Right cardiac atrium (tissue), 1 donor: ENCODE measurements around the genes RNASEK, DLG4, TNK1, SPEM2 and SAT2.

DNA sequence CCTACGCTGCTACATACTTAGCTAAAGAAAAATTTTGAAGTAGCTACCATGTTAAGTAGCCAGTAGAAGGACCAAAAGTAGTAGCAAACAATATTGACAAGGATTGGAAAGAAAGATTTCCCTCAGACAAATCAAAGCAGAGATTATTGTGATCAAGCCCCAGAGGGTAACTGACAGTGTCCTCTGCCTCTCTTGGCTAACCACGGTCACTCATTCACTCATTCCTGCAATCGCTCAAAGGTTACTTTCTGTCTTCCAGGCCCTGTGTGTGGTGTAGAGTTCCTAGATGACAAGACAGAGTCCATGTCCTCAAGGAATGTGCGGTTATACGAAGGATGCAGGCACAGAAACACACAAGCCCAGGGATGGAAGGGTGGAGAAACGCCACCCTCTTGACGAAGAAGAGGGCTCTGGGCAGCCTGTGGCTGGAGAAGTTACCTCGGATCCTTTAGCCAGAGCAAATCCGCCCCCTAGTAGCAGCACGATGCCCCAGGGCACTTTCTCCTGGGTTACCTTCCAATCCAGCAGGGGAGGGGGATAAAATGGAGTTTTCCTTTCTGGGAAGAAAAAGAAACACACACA, 20.5 kb downstream of the SLC13A5 start:
- PRO-cap = no peak

DNA sequence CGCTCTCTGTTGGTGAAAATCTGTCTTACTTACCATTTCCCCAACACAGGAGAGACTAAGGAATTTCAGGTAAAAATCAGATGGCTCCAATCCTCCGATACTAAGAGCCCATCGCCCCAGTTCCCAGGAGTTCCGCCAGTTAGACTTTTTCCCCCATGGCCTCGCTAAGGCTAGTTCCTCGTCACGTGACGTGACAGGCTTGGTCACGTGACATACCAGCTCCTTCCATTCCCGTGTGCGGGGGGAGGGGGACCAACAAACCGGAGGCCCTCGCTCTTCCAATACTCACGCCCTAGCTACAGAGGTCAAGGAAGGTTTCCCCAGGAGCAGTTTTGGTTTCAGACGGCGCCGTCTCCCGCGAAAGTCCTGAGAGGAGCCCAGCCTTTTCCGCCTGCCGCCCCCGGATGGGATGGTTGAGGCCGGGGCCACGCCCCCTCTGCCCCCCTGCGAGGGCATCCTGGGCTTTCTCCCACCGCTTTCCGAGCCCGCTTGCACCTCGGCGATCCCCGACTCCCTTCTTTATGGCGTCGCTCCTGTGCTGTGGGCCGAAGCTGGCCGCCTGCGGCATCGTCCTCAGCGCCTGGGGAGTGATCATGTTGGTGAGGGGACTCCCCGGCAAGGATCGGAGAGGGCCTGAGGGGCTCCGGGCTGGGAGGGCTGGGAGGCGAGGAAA, at the start of gene RNASEK:
Gene RNASEK (plus strand): TSS at position 462 of the 673 bp plus-strand sequence.
- PRO-cap = bidirectional peak, plus-strand start at position 475 of the sequence, minus-strand start at position 172 of the sequence

- PRO-cap = no peak
These were observed 6.3 kb upstream of the SLC16A13 start for GRCh38 chr17:7029332-7030088.

DNA sequence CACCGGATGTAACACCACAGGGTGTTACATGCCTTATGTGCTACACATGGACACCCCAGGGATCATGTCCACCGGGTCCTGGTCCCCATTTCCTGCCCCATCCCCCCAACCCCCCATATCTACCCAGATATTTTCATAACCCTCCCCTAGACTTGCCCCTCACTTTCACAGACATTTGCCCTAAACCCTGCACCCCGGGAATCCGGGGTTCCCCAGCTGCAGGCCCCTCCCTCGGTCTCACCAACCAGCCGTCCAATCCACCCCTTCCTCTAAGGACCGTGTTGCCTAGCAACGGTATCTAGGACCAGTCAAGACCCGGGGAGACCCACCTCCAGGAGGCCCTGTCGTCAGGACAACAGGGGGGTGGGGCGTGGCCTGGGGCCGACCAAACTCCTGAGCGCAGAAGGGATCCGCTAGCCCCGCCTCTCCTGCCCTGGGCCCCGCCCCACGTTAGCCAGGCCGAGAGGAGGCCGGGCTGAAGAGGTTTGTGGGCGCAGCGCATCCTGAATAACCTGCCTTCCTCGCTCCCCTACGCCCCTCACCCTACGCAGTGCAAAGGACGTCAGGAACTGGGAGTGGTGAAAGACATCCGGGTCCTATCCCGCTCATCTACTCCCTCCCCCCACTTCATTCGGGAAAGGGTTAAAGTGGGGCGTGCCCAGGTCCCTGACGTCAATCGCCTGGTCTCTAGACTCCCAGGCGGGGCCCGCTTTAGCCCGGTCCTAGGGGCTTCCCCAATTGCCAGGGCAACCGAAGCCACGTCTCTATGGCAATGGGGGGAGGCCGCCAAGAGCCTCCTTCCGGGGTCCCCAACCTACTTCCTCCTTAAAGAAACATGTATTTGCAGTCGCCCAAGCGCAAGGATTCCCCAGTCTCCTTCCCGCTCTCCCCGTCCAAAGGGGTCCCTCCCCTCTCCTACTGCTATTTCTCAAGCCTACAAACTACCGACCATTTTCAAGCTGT, 12.5 kb downstream of the DLG4 start:
- PRO-cap = bidirectional peak, plus-strand start at position 453 of the sequence, minus-strand start at position 357 of the sequence; bidirectional peak, plus-strand start at position 698 of the sequence, minus-strand start at position 540 of the sequence

DNA sequence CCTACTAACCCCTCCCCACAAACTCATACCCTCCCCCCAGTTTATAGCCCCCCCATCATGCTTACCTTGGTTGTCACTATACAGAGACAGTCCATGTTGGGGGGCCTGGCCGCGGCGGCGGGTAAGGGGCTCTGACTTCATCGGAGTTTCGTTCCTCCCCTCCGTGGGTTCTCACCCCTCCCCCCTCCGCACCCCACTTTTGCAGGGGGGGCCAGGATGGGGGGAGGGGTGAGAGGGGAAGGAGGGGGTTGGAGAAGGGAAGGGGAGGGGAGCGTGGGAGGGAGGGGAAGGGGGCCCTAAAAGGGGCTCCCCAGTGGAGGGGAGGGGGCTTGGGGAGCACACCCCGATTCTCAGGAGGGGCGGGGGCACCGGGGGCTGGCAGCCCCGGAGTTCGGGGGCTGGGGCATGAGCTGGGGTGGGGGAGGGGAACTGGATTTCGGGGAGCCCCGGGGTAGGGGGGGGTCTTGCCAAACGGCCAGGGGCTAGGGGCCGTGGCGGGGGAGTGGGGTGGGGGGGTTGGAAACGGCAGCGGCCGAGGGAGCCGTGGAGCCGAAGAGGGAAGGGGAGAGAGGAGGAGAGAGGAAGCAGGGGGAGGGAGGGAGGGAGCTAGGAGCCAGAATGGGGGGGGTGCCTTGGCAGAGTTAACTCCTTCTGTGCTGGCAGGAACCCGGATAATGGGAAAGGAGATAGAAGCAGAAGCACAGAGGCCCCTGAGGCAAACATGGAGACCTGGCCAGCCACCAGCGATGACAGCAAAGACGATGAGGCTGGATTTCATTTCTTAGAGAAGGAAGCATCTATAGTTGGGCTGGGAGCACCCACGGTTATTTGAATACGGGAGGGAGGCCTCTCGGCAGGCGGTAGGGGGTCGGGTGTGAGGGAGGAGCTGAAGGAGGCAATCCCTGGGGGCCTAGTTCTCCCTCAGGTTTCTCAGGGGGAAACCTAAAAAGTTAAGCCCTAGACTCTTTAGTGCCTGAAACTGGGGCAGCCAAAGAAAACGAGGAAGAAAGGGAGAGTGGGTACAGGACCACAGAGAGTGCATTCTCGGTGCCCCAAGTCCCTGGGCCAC, at the start of gene DLG4:
Gene DLG4 (minus strand): TSS at position 575 of the 1,069 bp plus-strand sequence.
- PRO-cap = bidirectional peak, plus-strand start at position 662 of the sequence, minus-strand start at position 575 of the sequence

- PRO-cap = no peak
These were observed 1.2 kb upstream of the DVL2 start for GRCh38 chr17:7235241-7236127.

- PRO-cap = no peak
These were observed 2.0 kb upstream of the DVL2 start for GRCh38 chr17:7236128-7236828.

- PRO-cap = no peak
These were observed 6.9 kb downstream of the ACAP1 start for GRCh38 chr17:7343247-7343621.

- PRO-cap = bidirectional peak, plus-strand start at chr17:7381091, minus-strand start at chr17:7380985
These were observed at the start of gene TNK1 for GRCh38 chr17:7380722-7381823. TNK1 (plus strand) TSS chr17:7381089.

DNA sequence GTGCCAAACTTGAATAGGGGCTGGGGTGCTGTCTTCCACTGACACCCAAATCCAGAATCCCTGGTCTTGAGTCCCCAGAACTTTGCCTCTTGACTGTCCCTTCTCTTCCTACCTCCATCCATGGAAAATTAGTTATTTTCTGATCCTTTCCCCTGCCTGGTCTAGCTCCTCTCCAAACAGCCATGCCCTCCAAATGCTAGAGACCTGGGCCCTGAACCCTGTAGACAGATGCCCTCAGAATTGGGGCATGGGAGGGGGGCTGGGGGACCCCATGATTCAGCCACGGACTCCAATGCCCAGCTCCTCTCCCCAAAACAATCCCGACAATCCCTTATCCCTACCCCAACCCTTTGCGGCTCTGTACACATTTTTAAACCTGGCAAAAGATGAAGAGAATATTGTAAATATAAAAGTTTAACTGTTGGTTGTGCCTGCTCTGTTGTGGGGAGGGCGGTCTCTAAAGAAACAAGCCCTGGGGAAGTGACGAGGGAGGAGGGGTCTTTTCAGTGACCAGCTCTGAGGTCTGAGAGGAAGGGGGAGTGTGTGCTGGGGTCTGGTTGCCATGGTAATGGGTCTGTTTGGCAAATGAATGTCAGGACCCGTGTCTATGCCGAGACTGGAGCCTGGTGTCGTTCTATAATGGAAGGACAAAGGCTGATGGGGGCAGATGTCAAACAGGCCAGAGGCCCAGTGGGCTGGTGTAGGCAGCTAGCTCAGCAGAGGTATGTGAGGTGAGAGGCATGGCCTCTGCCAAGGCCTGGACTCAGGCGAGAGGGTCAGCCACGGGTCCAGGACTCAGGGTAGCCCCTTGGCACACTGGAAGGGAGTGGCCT, 470 bp upstream of the SPEM1 start:
- PRO-cap = no peak

DNA sequence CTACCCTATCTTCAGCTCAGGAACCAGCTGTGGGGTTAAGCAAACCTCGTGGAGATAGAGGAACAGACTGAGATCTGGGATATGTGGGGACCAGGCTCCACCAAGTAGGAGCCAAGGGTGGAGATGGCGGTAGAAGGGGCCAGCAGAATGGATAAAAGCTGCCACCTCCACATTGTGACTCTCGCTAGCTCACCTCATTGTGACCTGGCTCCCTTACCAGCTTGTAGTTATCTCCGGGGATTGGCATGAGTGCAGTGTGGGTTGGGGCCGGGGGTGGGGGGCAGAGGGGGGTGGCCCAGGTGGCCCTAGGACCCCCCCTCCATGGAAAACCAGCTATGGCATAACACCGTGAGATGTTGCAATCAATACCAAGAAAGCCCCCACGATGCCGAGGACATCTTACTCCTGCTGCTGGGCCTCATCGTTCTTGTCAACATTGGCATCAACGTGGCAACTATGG, at the start of gene SPEM2:
Gene SPEM2 (plus strand): TSS at position 249 of the 460 bp plus-strand sequence.
- PRO-cap = no peak

DNA sequence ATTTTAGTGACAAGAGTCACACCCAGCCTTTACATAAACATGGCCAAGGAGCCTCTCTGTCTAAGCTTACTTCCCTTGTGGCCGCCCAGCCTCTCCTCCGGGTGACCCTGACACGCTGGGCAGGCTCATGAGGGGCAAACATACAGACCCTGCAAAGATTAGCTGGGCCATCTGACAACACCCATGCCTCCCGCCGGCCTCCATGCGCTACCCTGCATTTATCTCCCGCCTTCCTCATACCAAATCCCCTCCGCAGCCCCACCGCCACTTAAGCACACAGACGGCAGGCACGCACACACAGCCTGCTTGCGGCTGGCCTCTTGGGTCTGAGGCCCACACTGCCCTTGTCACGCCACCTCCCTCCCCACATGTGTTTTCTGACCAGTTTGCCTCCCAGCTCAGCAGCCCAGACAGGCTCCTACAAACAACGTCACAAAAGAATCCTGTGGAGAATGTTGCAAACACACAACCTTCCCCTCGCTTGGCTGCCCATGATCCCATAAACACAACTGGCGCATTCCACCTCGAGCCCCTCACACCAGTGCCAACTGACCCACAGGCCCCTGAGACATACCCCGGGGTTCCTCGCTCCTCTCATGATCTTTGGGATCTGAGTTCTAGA, 1.5 kb downstream of the ZBTB4 start:
- PRO-cap = unidirectional peak, plus-strand start at position 267 of the sequence

DNA sequence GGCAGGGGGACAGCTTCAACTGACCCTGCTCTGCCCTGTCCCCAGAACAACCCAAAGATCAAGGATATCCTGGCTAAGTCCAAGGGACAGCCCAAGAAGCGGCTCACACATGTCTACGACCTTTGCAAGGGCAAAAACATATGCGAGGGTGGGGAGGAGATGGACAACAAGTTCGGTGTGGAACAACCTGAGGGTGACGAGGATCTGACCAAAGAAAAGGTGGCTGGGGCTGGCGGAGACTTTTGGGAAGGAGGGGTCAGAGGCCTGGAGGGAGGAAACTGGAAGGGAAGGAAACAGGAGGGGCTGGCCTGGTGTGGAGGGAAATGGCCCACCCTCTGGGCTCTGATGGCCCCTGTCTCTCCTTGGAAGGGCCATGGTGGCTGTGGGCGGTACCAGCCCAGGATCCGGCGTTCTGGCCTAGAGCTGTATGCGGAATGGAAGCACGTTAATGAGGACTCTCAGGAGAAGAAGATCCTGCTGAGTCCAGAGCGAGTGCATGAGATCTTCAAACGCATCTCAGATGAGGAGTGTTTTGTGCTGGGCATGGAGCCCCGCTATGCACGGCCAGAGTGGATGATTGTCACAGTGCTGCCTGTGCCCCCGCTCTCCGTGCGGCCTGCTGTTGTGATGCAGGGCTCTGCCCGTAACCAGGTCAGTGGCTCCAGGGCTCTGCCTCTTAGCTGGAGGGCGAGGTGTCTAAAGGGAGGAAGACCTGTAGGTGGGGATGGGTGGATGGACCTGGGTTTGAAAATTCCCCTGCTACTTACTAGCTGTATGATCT, 15.3 kb downstream of the SLC35G6 start:
- PRO-cap = bidirectional peak, plus-strand start at position 491 of the sequence, minus-strand start at position 206 of the sequence

DNA sequence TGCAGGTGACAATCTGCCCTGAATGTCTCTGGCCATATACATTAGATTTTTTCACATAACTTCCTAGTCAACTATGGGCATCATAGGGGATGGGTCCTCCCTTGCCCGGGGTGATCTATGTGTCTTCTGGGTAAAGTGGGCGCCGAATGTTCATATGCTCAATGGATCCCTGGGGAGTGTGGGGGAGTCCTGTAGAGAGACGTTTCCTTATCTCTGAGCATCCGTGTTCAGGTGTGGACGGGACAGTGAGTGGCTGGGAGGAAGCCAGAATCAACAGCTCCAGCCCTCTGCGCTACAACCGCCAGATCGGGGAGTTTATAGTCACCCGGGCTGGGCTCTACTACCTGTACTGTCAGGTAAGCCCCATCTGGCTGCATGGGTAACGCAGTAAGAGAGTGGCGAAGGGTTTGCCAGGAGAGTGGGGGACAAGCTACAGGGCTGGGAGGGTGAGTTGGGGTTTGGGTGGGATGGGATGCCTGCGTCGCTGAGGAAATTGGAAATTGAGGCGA, 1.9 kb upstream of the TNFSF13 start:
- PRO-cap = no peak

- PRO-cap = no peak
These were observed 1.2 kb downstream of the CD68 start for GRCh38 chr17:7580638-7581088.

GRCh38 chr17:7626873-7627924, at the start of gene SAT2:
SAT2 (minus strand) TSS chr17:7627821.
- PRO-cap = bidirectional peak, plus-strand start at chr17:7627596, minus-strand start at chr17:7627584; bidirectional peak, plus-strand start at chr17:7627987, minus-strand start at chr17:7627861

DNA sequence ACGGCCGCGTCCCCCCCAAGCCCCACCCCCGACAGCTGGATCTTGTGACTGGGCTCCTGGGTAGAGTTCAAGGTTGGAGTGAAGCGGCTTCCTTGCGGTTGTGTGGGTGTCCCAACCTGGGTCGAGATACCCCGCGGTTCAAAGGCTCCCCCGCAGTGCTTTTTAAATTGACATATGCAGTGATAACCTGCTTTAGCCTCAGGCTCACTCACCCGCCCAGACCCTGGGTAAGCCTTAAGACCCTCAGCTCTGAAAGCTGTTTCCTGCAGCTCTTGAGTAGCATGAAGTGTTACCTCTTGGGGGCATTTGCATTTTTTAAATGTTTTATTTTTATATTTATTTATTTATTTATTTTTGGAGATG, 285 bp upstream of the SAT2 start:
- PRO-cap = bidirectional peak, plus-strand start at position 63 of the sequence, minus-strand start outside the sequence

DNA sequence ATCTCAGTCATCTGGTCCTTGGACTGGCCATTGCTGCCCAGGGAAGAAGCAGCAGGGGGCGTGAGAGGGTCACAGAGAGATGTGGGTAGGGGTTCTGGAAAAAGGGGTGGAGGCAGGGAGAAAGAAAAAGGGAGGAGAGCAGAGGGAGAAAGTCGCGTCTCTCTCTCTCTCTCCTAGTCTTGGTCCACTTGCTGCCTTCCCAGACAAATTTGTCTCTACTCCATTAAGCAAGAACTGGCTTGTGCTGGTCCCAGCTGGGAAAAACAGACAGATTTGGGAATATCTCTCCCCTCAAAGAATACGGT, 4.5 kb downstream of the SHBG start:
- PRO-cap = no peak

GRCh38 chr17:7686362-7687037, 790 bp downstream of the TP53 start:
- PRO-cap = bidirectional peak, plus-strand start at chr17:7686680, minus-strand start at chr17:7686394

GRCh38 chr17:7768170-7768444, 50.6 kb downstream of the DNAH2 start:
- PRO-cap = no peak